ENCODE data around the gene CKB.

DNA sequence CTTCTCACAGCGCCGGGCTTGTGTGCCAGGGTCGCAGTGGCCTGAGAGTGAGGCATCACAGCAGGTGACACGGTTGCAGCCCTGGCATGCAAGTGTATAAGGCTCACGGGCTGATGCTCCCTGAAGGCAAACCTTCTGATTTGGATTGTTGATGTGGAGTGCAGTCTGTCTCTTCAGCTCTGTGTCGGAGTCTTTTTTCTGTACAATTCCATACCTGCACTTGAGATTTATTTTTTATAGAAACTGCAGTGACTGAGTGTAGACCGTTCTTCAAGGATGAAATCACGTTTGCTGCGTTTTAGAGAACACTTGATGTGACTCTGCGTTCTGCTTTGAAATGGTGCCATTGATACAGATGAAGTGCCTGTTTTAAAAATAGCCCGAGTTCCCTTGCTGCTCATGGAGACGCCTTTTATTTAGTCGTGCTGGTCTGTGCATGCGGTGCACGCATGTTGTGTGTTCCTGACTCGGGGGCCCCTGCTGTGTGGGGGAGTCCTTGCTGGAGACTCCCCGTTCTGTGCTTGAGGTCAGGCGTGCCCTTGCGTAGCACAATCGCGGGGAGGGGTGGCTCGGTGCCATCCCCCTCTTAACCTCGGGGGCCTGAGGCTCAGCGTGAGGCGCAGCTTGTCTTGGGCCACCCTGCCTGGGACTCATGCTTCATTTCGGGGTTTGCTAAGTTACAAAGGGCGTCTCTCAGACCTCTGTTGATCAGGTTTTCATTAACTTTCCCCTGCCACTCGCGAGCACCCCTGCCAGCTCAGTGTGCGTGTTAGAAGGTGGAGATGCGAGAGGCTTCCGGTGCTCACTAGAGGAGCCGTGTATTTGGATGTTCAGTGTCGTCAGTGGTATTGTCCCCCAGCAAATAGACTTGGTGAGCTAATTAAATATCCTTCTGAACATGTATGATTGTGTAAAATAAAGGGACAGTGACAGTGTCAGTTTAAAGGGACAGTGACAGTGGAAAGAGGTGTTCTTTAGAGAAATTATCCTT, 21.5 kb upstream of the AMN start:
- PRO-cap = no peak

GRCh38 chr14:102901675-102902037, 20.8 kb upstream of the AMN start:
- PRO-cap = no peak

DNA sequence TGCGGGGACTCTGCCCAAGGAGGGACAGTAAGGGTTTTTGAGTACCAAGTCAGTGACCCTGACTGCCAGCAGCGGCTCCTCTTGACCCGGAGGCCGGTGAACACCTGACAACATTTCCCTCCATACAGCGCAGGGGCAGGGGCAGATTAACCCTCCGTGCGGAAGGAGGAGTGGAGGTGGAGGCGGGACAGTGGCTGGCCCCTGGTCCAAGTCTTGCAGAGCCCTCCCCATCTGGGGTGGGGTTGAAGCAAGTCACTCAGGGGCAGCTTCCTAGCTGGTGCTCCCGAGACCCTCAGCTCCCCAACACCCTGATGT, 7.2 kb upstream of the AMN start:
- PRO-cap = no peak

- PRO-cap = no peak
Observed at GRCh38 chr14:102927047-102928210, 5.0 kb downstream of the AMN start.

DNA sequence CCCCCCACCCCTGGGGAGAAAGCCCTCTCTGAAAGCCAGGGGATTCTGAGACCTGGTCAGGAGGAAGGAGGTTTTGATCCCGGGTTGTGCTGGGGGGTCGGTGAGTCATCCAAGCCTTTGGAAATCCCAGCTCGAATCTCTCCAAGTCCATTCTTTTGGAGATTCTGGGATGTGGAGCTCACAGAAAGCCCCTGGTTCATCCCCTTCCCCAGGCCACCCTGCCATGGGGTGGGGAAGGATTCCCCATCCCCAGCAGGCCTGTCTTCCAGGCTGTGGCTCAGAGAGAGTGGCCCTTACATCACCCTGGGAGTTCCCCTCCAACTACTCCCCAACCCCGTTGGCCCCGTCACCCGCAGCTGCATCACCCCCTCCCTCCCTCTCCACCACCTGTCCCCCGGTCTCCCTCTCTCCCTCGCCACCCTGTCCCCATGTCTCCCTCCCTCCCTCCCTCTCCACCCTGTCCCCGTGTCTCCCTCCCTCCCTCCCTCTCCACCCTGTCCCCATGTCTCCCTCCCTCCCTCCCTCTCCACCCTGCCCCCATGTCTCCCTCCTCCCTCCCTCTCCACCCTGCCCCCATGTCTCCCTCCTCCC, 14.3 kb downstream of the EXOC3L4 start:
- PRO-cap = no peak

DNA sequence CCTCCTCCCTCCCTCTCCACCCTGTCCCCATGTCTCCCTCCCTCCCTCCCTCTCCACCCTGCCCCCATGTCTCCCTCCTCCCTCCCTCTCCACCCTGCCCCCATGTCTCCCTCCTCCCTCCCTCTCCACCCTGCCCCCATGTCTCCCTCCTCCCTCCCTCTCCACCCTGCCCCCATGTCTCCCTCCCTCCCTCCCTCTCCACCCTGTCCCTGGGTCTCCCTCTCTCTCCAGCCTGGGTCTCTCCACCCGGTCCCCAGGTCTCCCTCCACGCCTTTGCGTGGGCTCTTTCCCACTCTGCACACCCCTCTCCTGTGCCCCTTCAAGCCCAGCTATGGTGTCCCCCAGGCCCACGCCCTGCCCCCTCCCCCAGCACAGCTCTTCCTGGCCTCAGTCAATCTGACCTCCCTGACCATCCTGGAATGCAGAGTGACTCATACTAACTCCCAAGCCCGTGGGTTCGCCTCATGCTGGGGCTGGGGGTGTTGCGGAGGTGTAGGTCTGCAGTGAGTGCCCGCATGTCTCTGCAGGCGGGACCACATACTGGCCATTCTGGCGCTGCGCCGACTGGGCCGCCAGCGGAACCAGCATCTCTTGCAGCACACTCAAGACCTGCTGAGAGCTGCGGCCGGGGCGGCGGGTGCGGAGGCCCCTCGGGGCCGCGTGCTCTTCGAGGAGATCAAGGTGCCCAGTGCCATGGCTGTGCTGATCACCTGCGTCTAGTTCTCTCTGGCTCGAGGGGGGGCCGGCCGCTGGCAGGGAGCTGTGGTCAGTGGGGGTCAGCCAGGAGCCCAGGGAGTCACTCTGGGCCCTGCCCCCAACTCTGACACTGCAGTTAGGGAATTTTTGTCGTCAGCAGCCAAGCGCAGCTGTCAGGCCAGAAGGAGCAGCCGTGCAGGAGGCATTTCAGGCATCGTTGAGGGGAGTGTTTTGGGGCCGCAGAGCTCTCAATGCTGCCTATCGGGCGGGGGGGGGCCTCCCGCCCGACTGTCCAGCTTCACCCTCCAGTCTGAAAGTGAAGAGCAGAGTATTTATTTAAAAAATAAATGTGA, 13.4 kb upstream of the TNFAIP2 start:
- PRO-cap = no peak

DNA sequence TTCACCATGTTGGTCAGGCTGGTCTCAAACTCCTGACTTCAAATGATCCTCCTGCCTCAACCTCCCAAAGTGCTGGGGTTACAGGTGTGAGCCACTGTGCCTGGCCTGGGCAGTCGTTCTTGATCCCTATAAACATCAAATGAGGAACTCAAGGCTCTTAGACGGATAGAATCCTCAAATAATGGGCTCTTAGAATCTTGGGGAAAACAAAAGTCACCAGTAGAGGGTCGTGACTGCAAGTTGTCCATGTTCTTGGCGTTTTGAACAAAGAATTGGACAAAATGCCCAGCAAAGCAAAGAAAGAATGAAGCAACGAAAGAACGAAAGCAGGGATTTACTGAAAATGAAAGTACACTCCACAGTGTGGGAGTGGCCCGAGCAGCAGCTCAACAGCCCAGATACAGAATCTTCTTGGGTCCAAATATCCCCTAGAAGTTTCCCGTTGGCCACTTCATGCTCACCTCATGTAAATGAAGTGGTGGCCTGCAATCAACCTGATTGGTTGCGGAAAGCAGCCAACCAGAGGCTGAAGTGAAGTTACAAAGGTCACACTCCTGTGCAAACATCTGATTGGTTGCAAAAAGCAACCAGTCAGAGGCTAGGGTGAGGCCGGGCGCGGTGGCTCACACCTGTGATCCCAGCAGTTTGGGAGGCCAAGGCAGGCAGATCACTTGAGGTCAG, 8.3 kb upstream of the TNFAIP2 start:
- PRO-cap = no peak

GRCh38 chr14:103118209-103118452, 5.1 kb upstream of the TNFAIP2 start:
- PRO-cap = no peak

GRCh38 chr14:103125007-103125501, 1.8 kb downstream of the TNFAIP2 start:
- PRO-cap = no peak

- PRO-cap = no peak
Observed at GRCh38 chr14:103127378-103127540, 4.0 kb downstream of the TNFAIP2 start.

GRCh38 chr14:103128387-103128825, 5.1 kb downstream of the TNFAIP2 start:
- PRO-cap = no peak

DNA sequence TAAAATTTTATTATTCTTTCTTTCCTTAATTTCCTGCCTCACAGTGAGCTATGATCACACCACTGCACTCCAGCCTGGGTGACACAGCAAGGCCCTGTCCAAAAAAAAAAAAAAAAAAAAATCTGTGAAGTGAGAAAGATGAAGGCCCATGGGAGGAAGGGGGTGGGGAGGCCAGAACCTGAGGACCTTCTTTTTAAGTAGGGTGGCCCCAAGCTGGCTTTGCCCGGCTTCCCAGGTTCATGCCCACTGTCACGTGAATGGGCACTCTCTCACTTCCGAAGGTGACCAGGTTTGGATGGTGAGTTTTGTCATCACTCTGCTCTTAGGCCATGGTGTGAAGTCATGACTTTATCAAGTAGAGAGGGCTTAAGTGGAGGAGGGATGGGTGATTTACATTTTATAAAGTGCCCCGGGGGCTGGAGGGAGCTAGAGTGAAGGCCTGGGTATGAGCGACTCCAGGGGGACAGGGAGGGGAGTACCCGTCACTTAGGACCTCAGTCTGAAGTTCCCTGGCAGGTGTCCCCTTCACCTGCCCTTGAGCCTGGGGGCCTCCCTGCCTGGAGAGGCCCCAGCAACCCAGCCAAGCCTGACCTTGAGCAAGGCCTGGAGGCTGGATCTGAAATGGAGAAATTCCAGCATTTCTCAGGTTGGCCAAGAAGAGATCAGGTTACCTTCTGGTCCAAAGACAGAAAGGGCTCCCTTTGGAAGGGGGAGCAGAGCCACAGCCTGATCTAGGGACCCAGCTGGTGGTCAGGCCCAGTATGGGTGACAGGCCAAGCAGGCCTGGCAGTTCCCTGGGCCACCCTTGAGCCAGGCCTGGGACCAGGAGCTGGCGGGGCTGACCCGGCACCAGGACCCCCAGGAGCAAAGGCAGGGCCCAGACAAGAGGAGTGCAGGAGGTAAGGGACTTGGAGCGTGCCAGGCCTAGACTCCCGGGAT, 82.5 kb downstream of the TNFAIP2 start:
- PRO-cap = no peak

- PRO-cap = no peak
Observed at GRCh38 chr14:103273711-103274332, 60.2 kb upstream of the EIF5 start.

DNA sequence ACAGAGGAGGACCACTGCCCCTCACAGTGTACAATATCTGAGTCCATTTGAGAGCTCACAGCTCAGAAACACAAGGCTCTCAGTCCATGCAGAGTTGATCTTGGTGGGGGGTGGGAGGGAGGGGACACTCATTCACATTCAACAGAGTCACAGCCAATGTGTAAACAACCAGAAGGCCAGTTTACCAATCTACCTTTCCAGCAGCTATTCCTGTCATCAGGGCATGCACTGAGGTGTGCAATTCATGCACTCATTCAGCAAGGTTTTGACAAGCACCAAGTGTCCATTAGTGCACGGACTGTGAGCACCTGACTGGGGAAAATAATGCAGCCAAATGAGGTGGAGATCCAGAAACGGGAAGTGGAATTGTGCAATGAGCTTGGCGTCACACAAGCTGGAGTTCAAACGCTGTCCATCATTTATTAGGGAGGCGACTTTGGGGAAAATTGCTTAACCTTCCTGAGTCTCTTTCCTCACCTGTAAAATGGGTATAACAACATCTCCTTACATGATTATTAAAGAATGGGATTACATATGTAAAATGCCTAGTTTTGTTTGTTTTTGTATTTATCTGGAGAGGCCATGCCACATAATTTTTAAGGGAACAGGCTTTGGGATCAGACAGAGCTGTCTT, 4.2 kb upstream of the EIF5 start:
- PRO-cap = no peak

DNA sequence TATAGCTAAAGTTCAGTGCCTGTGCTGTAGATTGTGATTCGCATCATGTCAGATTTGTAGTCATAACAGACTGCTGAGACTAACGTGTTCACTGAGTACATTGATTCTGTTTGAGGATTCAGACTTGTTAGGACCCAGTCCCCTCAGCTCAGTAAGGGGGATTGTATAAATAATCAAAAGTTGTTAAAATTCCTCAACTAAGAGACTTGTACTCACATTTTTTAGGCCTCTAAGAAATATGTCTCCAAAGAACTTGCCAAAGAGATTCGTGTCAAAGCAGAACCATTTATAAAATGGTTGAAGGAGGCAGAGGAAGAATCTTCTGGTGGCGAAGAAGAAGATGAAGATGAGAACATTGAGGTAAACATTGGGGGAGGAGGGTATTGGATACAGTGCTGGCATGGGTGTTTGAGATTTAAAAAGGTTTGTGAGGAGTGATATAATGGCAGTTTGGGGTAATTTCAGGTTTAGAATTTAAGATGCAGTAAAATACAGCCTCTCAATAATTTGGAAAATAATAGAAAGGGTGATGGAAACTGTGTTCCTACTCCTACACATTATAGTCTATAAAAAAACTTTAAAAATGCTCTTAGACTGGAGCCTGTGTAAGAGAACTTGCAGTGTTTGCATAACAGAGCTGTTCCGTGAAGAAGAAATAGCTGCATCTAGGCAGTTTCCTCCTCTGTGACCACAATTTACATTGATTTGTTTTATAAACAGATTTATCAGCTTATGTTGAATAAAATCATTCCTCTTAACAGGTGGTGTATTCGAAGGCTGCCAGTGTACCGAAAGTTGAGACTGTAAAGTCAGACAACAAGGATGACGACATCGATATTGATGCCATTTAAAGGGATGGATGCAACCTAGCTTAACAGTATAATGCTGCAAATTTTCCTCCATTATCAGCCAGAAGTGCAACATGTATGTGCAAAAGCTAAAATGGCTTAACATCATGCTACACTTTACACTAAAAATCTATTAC, 6.5 kb downstream of the EIF5 start:
- PRO-cap = no peak

- PRO-cap = no peak
Observed at GRCh38 chr14:103462881-103463637, 59.6 kb downstream of the CKB start.

DNA sequence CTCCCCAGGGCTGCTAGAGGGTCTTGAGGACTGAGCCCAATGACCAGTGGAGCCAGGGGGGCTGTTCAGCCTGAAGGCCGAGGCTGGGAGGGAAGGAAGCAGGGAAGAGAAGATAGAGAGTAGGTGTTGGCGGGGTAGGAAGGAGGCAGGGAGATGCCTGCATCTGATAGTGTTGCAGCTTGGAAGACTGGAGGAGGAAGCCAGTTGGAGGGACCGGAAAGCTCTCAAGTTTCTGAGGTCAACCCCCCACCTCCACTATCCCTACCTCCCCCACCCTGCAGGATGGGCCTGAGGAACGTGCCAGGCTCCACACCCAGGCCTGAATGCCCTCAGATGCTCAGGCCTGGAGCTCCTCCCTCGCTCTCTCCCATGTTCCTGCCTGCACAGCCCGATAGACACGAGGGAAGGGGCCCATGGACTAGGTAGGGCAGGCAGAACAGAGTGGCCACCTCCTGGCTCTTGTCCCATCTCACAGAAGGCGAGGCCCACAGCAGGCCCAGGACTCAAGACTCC, 3.5 kb downstream of the CKB start:
- PRO-cap = no peak

GRCh38 chr14:103522570-103523560, at the start of gene CKB:
CKB (minus strand) TSS chr14:103522830.
- PRO-cap = unidirectional peak, minus-strand start at chr14:103522830

DNA sequence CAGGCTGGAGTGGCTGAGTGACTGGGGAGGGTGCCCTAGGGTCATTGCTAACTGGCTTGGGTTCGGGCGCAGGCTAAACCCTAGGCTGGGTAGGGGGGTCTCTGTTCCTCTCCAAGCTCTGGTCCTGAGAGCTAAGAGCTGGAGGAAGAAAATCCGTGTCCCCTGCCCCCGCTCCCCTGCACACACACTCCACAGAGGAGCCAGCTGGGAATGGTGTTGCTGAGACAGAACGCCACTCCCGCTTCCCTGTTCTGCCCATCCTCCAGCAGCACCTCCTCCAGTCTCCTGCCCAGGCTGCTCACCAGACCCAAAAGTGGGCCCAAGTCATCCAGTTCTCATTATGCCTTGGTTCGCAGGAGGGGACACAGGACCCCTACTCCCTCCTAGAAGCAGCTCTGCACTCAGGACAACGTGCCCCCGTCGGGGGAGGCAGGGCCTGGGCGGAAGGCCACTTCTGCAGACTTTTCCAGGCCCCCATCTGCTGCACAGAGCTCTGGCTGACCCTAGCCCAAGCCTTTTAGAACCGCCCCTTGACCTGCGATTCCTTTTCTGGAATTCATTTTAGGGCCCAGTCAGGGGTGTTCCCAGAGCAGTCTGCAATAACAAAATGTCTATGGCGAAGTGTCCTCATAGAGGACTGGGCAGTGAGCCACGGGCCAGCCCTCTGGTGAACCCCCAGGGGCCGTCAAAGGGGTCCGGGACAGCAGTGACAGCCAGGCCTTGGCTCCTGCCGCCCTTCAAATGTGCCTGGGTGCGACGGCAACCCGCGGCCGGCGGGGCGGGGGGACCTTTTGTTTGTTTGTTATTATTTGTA, 737 bp upstream of the TRMT61A start:
- PRO-cap = no peak

GRCh38 chr14:103535939-103536469, 7.0 kb downstream of the TRMT61A start:
- PRO-cap = no peak